LHCN-M2 (cell line): Measurements from ENCODE around the gene CFAP43.

GRCh38 chr10:103551587-103552174, 58.2 kb downstream of the NEURL1 start:
- RAMPAGE, long total RNA: no peak

DNA sequence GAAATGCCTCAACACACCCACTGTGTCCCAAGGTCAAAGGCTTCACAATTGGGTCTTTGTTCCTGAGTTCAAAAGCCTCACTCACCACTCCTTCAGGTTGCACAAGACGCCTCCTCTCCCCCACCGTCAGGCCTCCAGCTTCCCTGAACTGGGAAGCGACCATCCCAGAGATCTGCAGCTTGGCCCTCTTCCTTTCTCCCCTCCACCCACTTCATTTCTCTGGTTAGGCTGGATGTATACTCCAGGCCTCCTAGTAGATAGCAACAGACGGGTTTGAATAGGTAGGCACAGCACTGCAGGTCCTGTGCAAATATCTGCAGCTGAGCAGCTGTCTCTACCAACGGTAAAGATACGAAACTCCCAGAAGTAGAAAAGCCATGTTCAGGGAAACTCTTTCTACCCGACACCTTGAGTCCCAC, 164.9 kb downstream of the NEURL1 start:
- RAMPAGE, long total RNA: no peak

GRCh38 chr10:103660306-103661289, 167.1 kb downstream of the NEURL1 start:
- RAMPAGE, long total RNA: no peak

DNA sequence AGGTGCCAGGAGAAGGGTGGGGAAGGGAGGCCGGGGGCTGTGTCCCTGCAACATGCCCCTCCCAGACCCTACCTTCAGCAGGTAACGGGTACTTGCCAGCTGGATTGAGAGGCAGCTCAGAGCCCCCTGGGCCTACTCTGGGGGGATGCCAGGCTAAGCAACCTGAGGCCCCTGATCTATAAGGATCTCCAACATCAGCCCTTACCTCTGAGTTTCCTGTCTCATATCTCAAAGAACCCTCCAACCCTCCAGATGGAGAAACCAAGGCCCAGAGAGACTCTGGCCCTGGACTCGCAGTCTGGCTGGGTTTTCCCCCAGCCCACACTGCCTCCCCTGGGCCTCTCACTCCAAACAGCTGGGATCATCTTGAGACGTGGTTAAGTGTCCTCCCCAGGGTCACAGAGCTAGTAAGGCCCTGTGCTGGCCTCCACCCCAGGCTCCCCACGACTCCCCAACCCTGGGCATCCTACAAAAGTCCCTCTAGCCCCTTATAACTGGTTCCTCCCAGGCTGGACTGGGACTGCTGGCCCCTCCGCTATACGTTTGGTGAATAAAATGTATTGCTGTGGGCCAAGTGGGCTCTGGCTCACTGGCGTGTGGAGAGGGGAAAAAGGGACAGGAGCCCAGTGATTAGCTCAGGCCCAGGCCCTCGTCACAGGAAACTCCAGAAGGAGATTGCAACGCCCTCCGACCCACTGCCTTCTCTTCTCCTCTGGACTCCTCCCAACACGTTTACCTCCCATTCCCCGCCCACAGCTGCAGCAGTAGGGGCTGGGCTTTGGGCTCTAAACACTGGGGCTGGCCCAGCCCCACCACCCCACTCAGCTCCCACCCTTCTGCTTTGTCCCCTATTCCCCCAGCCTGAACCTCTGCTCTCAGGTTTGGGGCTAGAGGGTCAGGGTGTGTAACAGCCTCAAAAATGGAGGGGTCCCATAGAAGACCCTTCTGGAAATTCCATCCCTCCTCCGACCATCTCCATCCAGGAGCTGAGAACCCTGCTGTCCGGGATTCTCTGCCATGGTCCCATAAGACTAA, 173.7 kb downstream of the NEURL1 start:
- RAMPAGE, long total RNA: no peak

DNA sequence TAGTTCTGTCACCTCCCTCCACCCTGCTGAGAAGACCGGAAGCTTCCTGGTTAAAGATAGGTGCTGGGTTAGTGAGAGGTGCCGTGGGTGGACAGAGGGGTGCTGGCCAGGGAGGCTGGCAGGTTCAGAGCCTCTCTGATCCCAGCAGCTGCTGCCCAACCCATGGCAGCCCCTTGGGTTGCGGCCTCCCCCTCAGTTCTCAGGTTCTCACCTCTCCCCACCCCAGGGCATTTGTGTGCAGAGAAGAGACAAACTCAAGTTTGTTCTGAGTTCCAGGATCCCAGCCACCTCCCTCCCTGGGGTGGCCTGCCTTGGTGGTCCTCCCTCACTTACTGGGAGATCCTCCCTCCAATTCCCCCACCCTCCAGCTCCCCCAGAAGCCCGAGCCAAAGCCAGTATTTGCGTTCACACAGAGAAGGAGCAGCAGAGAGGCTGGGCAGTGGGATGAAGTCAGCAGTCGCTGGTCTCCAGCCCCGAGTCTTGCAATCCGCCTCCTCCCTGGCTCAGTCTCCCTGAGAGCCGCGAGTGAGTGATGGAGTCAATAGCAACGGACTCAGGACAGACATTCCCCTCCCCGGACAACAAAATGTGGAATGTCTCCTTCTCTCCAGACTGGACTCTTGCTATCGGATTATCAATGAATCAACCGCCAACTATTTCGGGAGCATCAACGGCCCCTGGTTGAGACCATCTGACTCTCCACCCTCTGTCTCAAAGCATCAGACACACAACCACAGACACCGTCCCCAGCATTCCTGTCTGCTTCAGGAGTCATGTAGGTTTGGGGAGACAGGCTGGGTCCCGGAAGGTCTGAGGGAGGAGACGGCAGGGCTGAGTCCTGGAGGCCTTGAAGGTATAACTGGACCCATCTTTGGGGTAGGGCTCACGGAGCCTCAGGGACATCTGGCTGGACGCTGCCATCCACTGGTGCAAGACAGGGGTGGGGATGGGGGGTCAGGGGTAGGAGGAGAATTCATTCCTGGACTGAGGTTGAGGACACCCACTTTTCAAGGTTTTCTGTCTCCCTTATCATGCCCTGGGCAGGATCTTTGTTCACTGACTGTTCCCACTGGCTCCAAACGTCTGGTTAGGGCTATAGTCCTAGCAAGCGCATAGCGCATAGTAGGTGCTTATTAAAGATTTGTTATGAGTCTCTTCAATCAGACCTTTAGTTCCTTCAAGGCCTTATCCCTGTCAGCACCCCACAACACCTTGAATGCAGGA, 178.4 kb downstream of the SH3PXD2A start:
- RAMPAGE, long total RNA: no peak

GRCh38 chr10:103780182-103780921, 75.0 kb downstream of the SH3PXD2A start:
- RAMPAGE, long total RNA: no peak

GRCh38 chr10:103831823-103832510, 23.4 kb downstream of the SH3PXD2A start:
- RAMPAGE, long total RNA: no peak

DNA sequence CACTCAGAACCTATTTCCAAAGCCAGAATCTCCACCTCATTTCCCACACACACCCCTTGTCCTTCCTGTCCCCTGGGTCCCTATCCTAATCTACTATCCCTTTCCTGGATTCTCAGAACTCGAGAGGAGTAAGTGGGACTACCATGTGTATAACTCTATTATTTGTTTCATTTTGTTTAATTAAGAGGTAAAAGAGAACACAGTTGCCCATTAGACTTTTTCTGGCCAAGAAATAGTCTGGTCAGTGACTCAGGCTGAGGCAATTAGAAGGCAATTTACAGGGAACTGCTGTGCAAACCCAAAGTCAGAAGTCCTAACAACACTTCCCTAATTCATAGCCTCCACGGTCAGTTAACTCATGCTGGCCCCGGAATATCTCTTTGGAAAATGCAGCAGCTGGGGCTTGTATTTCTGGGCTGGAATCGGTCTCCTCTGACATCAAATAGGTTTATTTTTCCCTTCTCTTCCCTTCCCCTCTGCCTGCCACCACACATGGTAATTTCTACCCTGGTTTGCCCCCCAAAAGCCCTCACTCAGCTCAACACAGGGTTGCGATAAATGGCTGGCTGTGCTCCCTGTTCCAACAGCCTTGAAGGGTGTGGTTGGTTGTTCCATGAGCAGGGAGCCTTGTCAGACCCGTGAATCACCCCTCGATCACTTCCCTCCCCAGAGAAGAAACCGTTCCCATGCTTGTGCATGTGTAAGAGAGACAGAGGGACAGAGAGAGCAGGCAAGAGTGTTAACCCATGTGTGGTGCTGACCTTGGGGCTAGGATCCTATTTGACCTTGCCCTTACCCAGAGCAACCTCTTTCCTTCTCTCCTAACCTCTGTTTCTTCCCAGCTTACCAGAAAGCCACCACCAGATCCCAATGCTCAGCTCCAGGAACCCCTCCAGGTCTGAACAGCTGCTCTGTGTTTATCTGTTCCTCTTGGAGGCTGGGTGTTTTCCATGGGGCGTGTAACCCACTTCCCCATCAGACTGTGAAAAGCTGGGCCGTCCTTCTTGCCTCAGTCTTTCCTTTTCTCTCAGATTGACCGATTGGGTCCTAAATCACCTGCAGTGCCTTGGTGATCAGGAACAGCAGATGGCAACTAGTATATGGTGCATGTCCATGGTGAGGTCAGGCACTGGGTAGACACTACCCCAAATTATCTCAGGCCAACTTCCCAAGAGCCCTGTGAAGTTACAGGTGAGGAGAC, 5.2 kb downstream of the SH3PXD2A start:
- RAMPAGE, long total RNA: no peak

DNA sequence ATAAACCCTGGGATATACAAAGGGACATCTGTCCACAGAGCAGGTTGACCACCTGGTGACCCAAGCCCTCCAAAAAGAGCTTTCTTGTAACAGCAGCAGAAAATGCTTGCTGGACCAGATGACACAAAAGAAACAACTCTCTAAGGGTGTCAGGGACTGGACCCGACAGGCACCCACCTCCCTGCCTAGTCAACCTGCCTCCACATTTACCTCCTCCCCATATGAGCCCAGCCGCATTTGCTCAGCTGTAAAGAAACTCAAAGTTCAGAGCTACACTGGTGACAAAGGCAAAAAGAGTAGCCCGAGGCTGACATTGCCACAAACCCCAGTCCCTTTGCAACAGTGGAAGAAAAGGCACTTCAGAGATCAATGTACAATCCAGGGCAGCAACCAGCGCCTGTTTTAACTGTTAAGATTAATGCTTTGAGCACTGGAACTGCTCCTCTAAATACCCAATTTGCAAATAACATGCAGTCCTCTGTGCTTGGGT, 1.5 kb downstream of the SH3PXD2A start:
- RAMPAGE, long total RNA: no peak

GRCh38 chr10:103890048-103890664, 27.8 kb downstream of the STN1 start:
- RAMPAGE, long total RNA: no peak

DNA sequence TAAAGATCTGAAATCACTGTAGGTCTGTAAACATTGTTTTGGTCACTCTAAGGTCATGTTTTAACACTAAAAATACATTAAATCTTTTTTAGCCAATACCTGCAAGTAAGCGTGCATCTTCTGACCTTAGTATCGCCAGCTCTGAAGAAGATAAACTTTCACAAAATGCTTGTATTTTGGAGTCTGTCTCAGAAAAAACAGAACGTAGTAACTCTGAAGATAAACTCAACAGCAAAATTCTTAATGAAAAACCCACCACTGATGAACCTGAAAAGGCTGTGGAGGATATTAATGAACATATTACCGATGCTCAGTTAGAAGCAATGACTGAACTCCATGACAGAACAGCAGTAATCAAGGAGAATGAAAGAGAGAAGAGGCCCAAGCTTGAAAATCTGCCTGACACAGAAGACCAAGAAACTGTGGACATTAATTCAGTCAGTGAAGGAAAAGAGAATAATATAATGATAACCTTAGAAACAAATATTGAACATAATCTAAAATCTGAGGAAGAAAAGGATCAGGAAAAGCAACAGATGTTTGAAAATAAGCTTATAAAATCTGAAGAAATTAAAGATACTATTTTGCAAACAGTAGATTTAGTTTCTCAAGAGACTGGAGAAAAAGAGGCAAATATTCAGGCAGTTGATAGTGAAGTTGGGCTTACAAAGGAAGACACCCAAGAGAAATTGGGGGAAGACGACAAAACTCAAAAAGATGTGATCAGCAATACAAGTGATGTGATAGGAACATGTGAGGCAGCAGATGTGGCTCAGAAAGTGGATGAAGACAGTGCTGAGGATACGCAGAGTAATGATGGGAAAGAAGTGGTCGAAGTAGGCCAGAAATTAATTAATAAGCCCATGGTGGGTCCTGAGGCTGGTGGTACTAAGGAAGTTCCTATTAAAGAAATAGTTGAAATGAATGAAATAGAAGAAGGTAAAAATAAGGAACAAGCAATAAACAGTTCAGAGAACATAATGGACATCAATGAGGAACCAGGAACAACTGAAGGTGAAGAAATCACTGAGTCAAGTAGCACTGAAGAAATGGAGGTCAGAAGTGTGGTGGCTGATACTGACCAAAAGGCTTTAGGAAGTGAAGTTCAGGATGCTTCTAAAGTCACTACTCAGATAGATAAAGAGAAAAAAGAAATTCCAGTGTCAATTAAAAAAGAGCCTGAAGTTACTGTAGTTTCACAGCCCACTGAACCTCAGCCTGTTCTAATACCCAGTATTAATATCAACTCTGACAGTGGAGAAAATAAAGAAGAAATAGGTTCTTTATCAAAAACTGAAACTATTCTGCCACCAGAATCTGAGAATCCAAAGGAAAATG, 35.6 kb downstream of the SLK start:
- RAMPAGE, long total RNA: no peak

DNA sequence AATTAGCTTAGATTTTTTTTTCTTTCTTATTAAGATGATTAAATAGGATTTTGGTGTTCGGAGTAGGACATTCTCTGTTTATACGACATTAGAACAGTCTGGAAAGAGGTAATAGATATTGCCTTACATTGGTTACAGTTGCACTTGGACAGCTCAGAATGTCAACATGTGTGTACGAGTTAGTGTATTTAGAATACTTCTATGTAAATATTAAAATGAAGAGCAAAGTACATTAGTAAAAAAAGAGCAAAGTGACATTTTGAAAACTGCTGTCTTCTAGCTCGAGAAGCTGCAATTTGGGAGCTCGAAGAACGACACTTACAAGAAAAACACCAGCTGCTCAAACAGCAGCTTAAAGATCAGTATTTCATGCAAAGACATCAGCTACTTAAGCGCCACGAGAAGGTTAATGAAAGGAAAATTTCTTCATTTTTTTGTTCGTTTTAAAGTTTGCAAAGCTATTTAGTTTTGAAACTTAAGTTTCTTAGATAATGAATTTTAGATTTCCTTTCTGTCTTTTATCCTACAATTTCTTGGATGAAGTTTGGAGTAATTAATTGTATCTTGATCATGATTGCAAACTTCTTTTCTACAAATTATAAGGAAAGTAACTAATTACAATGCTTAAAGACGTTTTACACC, 51.7 kb downstream of the SLK start:
- RAMPAGE, long total RNA: no peak

- RAMPAGE, long total RNA: no peak
These were observed 26.2 kb downstream of the COL17A1 start for GRCh38 chr10:104059283-104060007.

- RAMPAGE, long total RNA: no peak
These were observed at the start of gene CFAP43 for GRCh38 chr10:104231699-104232930. Gene CFAP43, minus strand, starts transcription at chr10:104232364.

DNA sequence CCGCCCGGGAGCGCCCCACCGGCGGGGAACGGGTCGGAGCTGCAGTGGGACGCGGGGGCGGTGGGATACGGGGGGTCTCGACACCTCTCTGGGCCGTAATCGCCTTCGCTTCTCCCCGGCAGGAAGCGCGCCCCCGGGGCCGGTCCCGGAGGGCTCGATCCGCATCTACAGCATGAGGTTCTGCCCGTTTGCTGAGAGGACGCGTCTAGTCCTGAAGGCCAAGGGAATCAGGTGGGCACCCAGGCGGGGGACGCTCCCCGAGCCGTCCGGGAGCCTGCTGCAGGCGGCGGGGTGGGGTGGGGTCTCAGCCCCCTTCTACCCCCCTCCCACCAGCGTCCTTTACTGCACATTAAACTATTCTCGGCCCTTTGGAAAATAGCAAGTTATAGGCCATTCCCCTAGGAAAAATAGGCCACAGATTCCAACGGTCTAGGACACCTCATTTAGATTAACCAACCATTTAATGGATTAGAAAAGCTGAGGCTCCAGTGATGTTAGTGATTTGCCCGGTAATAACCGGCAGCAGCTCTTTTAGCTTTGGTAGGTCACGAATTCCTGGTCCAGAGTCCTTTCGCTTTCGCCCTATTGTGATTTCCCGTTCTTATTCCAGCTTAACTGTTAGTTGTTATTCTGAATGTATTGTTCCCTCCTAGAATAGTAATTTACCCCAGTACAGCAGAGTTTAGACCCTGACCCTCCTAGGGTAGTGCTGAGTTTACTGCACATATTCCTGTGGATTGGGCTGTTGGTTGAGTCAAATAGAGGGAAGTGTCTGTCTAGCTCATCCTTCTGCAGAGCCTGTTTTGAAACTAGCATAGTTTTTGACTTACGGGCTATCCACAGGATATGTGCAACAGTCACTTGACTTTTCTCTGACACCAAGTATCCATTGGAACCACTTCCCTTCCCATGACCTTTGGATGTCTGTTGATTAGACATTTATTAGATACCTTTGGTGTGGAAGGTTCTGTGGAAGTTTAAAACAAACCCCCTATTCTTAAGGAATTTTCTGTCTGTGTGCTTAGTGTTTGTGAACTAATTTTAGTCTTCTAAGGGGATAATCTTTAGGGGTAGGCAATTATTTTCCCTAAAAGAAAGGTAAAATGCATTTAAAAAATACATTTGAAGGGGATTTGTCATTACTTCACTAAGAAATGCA, 728 bp downstream of the GSTO1 start:
- RAMPAGE, long total RNA: no peak

- RAMPAGE, long total RNA: no peak
These were observed 1.6 kb downstream of the GSTO1 start for GRCh38 chr10:104256200-104256830.

DNA sequence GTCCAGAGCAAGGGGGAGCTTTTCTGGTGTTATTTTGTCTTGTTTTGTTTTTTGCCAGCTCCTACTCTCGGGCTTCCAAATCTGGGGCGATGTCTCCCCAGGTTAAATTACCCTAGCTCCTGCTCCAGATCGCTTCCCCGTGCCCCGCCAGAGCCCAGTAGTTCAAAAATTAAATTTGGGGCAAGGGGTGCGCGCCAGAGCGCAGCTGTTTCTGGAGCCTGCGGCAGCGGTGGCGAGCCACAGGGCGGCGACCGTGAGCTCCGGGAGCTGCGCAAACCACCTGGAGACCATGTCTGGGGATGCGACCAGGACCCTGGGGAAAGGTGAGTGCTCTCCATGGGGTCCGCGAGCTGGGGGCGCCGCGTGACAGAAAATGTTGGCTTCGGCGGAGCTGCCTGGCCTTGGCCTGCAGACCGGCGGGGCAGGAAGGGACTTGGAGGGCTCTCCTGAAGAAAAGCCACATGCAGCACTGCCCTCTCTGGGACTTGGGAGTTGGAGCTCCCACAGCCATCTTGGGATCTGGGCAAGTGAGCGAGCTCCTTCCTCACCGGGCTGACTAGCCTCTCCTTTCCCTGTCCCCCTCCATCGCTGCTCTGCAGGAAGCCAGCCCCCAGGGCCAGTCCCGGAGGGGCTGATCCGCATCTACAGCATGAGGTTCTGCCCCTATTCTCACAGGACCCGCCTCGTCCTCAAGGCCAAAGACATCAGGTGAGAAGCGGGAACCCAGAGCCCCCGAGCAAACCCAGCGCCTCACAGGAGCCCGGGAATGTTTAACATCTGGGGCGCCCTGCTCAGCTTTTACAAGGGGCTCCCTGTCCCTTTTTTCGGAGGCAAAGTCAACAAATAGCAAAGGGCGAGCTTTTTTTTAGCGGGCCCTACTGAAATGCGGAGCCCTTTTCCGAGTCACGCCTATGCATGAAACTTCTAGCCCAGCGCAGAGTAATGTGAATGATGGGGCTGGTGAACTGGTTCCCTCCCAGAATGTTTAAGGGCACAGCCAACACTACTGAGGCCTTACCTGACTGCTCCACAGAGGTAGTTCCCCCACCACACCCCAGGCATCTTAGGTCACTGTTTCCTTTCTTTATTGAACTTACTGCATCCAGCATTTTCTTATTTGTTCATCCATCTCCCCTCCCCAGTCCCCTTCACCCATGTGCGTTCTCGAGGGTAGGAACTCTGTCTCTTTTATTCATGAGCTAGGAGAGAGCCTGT, 6.0 kb downstream of the GSTO2 start:
- RAMPAGE, long total RNA: no peak

GRCh38 chr10:109429997-109430532, 493.2 kb downstream of the XPNPEP1 start:
- RAMPAGE, long total RNA: no peak

DNA sequence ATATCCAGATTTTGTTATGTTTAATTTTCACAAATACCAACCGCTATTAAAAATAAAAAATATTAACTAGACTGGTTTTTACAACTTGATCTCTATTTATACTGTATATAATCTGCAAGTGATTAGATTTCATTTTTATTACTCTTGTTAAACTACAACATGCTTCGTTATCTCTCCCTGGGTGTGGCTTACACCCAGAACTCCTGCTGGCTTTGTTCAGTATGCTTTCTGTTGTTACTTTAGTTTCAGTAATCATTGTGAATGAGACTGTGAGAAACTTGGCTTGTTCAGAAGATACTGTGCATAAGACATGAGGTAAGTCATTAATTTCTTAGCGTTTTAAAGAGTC, 11.7 kb upstream of the ADD3 start:
- RAMPAGE, long total RNA: no peak

GRCh38 chr10:110006628-110007534, 903 bp upstream of the ADD3 start:
- RAMPAGE, long total RNA: no peak